Lower leg skin (tissue), 2 donors: Measurements from ENCODE around the gene CAMKK2.

- PRO-cap: no peak
- RAMPAGE, long total RNA, 2 experiments: no peak in any of the 2 experiments
Observed at GRCh38 chr12:120241287-120241975, 24.1 kb downstream of the PXN start.

GRCh38 chr12:120308680-120308942 lies 6.5 kb downstream of the SIRT4 start:
- PRO-cap: no peak
- RAMPAGE, long total RNA, 2 experiments: no peak in any of the 2 experiments

- PRO-cap: no peak
- RAMPAGE, long total RNA, 2 experiments: no peak in any of the 2 experiments
Observed at GRCh38 chr12:120454865-120455628, 8.8 kb downstream of the GATC start.

- PRO-cap: no peak
- RAMPAGE, long total RNA, 2 experiments: no peak in any of the 2 experiments
Observed at GRCh38 chr12:120474552-120475081, 5.1 kb upstream of the SRSF9 start.

- PRO-cap: no peak
- RAMPAGE, long total RNA, 2 experiments: no peak in any of the 2 experiments
Observed at GRCh38 chr12:120536418-120536966, 2.3 kb downstream of the RNF10 start.

- PRO-cap: no peak
- RAMPAGE, long total RNA, 2 experiments: no peak in any of the 2 experiments
Observed at GRCh38 chr12:120556654-120557671, 22.8 kb downstream of the RNF10 start.

DNA sequence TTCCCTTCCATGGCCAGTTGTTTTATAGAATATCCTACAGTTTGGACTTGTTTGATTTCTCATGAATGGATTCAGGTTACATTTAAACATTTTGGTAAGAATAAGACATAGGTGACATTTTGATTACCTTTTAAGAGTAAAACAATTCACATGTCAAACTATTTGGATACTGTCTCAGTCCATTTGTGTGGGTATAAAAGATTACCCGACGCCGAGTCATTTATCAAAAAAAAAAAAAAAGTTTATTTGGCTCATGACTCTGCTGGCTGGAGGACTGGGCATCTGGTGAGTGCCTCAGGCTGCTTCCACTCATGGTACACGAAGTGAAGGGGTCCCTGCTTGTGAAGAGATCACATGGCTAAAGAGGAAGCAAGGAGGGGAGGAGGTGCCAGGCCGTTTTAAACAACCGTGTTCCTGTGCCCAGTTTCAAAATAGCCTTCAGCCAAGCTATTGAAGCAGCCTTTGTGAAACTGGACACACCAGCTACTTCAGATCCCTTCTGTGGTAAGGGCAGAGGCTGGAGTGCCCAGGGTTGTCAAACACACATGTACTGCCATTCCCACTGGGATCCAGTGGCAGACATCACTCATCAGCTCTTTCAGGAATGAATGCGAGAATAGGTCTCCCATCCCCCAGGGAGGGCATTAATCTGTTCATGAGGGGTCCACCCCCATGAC lies 7.7 kb downstream of the POP5 start:
- PRO-cap: no peak
- RAMPAGE, long total RNA, 2 experiments: no peak in any of the 2 experiments

GRCh38 chr12:120584369-120585138 lies 3.4 kb upstream of the POP5 start:
- PRO-cap: no peak
- RAMPAGE, long total RNA, 2 experiments: no peak in any of the 2 experiments

- PRO-cap: no peak
- RAMPAGE, long total RNA, 2 experiments: no peak in any of the 2 experiments
Observed at GRCh38 chr12:120688655-120689313, 1.8 kb downstream of the MLEC start.

DNA sequence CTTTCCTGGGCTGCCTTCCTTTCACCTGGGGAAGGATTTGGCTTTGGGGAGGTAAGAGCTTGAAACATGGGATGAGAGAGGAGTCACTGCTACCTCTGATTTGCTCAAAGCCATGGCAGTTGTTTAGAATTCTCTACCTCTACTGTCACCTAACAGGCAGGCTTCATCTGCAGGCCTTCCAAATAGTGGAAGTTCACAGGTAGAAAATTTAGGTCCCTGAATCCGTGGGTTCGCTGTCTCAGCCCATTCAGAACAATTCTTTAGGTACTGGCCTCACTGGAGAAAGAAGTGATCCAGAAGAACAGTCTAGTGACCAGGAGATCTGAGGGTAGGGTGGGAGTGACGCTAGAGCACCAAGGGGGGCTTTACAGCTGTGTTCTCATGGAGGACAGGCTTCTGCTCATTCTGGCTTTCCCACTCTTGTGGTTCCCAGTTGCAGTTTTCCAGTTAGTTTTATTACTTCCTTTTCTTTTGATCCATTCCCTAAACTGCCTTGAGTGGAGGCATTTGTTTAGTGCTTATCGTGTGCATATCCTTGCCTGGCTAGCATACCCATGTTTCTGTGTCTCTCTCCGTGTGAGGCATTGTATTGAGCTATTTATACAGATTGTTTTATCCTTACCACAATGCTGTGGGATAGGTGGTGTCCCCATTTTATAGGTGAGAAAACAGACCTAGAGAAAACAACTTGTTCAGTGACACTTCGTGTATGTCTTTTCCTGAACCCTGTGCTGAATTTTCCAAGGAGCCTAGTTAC lies 3.9 kb downstream of the MLEC start:
- PRO-cap: no peak
- RAMPAGE, long total RNA, 2 experiments: no peak in any of the 2 experiments

GRCh38 chr12:120692218-120693203 lies 5.6 kb downstream of the MLEC start:
- PRO-cap: no peak
- RAMPAGE, long total RNA, 2 experiments: no peak in any of the 2 experiments

DNA sequence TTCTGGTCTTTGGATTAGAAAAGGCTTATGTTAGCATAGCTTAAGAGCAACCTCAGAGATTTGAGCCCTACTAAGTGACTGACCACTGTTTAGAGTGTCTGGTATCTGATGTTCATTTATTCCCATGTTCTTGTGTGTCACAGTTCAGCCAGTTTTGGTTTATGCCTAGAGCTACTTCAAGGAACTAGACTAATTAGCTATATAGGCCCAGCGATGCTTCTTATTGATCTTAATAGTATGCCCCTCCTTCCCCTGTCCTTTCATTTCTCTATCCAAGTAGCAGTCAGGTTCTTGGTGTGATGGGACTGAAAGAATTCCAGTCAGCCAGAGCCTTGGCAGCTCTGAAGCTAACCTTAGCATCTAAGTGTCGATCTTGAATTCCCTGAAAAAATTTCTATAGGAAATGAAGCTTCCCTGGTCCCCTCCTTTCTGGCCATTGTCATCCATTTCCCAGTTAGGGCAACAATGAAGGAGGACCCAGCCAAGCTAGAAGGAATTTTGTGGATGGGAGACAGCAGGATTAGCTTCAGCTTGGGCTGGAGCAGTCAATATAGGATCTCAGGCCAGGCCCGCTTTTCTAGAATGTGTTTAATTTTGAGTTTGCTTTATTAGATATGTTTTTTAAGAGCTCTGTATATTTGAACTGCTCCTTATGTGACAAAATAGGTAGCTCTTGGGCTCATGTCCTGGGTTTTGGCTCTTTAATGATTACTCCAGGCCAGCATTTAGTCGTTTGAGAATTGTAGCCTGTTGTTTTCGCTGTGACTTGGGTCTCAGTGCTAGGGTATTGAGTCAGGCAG lies 10.9 kb downstream of the MLEC start:
- PRO-cap: no peak
- RAMPAGE, long total RNA, 2 experiments: no peak in any of the 2 experiments

- PRO-cap: no peak
- RAMPAGE, long total RNA, 2 experiments: no peak in any of the 2 experiments
Observed at GRCh38 chr12:120759750-120760722, 34.4 kb downstream of the ACADS start.

DNA sequence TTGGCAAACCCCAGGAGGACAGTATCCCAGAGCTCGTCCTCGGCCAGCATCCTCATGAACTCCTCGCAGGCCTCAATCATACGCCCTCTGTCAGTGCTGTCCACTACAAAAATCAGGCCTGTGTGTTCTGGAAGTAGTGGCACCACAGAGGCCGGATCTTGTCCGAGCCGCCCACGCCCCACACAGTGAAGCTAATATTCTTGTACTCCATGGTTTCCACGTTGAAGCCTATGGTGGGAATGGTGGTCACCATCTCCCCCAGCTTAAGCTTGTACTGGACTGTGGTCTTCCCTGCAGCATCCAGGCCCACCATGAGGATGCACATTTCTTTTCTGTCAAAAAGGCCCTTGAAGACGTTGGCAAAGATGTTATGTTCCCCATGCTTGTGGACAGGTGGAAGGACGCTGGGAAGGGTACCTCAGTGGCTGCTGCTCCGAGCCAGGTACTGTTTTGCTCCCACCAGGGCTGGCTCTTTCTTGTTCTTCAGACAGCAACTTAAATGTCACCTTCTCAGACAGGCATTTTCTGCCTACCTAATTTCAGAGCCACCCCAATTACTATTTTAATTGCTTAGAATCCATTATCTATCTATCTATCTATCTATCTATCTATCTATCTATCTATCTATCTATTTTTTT lies 58.8 kb downstream of the SPPL3 start:
- PRO-cap: no peak
- RAMPAGE, long total RNA, 2 experiments: no peak in any of the 2 experiments

DNA sequence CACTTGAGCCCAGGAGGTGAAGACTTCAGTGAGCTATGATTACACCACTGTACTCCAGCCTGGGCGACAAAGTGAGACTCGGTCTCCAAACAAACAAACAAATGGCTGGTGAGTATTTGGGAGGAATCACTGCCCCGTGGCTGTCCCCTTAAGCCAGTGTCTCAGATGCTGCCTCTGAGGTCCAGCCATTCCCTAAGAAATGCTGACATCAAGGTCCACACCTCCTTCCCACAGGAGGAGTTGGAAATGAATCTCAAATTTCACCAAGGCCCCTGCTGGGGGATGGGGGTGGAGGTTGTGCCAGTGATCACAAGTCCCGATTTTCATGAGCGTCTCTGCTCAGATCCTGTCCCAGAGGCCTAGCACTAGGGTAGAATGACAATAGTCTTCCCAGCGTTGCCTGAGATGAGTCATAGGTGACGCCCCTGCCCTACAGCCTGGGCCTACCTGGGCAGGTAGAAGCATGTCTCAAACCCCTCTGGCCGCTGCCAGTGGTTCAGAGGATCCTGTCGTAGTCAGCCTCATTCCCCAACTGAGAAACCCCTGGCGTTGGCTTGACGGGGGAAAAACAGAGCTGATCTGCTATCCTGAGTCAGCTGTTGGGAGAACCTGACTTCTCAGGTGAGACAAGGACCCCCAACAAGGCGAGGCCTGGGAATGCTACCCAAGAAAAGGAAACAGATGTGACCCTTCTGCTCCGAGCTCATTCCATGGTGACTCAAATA lies 21.6 kb upstream of the SPPL3 start:
- PRO-cap: bidirectional peak, plus-strand start at position 491 of the sequence, minus-strand start at position 361 of the sequence
- RAMPAGE, long total RNA, 2 experiments: no peak in any of the 2 experiments

GRCh38 chr12:120936210-120936596 lies 32.0 kb upstream of the SPPL3 start:
- PRO-cap: no peak
- RAMPAGE, long total RNA, 2 experiments: no peak in any of the 2 experiments

DNA sequence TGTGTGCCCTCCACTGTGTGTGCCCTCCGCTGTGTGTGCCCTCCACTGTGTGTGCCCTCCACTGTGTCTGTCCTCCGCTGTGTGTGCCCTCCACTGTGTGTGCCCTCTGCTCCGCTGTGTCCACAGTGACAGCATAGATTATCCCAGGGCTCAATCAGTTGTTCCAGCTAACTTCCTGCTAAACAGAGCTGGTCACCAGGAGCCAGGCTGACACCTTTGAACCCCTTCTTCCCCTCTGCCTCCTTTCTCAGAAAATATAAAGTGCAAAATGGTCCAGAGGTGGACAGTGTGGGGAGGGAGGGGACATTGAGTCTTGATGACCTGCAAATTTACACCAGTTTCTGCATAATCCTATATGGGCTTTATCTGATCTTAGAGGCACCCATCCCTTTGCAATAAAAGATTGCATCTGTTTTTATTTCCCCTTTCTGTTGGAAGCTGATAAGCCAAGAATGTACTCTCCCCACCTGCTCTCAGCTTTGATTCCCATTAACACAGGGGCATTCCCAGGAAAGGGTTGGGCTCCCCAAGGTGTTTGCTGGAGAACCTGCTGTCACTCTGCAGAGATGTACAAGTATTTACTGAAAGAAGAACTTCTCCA lies 21.6 kb upstream of the HNF1A start:
- PRO-cap: no peak
- RAMPAGE, long total RNA, 2 experiments: no peak in any of the 2 experiments

DNA sequence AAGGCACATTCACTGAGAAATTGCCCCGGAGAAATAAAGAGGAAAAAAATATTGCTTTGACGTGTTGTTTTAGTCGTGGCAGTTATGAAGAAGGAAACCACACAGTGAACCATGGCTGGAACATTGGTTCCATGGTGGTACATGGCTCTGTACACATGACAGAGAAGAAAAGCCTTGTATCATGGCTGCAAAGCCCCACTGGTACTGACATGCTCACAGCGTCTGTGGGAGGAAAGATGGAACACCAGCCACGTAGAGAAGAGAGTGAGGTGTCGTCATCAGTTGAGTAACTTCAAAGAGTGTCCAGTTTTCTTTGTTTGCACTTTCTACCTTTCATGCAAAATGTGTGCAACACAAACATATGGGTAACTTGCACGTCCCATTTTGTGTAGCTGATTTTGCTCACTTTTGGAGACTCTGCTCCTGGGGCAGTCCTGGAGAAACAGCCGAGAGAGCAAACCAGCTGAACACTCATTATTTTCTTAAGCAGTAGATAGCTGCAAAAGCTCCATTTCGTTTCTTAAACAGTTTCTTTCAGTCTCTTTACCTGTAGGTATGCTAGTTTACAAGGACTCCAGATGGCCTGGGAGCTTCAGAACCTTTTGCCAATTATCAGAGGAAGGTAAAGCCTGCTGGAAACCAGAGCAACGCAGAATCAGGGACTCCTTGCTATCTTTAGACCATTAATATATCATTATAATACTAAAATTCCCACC lies 6.3 kb upstream of the P2RX7 start:
- PRO-cap: no peak
- RAMPAGE, long total RNA, 2 experiments: no peak in any of the 2 experiments

DNA sequence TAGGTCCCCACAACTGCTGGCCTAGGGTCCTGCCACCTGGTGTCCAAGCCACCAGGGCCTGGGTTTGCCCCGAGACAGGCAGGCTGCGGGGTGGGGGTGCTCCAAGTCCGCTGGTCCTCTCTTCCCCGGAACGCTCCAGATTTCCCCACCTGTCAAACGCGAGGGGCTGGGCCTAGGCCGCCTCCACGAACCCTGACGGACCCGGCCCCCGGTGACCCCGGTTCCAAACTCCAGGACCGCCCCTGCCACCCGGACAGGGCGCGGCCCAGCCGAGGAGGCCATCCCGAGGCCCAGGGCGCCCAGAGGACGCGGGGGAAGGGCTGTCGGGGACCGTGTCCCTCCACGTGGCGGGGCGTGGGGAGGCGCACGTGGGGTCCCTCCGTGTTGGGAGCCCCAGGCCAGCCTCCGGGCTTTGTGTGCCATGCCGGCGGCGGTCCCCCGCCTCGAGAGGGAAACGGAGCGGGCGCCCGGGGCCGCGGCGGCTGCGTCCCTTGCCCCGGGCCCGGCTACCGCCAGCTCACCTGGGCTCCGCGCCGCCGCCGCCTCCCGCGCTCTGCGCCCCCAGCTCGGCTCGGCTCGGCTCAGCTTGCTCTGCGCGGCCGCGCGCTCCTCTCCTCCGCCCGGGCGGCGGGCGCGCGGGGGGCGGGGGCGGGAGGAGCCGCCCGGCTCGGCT lies at the start of gene CAMKK2:
TSS of gene CAMKK2 (minus strand) at position 593 of the 673 bp plus-strand sequence.
- PRO-cap: bidirectional peak, plus-strand start outside the sequence, minus-strand start at position 588 of the sequence
- RAMPAGE, long total RNA, 2 experiments: no peak in any of the 2 experiments

- PRO-cap: no peak
- RAMPAGE, long total RNA, 2 experiments: no peak in any of the 2 experiments
Observed at GRCh38 chr12:121326946-121327840, 25.0 kb downstream of the ANAPC5 start.